Type B pancreatic cell (in vitro differentiated cells): ENCODE measurements around the gene PABPC3.

DNA sequence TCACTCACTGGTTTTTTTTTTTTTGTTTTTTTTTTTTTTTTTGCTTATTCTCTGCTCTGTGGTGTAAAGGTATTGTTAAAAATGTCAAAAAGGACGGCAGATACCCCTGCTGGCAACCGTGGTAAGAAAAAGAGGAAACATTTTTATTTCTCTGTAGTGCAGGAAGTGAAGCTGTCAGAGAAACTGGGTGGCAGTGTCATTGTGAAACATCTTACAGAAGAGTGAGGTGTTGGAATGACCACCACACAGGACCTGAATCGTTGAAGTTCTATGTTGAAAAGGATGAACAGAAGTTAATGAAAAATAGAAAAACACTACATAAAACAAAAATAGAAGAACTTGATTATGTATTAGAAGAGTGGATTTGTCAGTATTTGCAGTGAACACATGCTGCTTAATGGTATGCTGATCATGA, 346.4 kb downstream of the FGF9 start:
- PRO-cap: no peak

GRCh38 chr13:22745154-22745437, 435.7 kb upstream of the SGCG start:
- PRO-cap: no peak

- PRO-cap: no peak
Measured at GRCh38 chr13:22837929-22838335, 342.8 kb upstream of the SGCG start.

- PRO-cap: no peak
Measured at GRCh38 chr13:23339674-23340846, 93.4 kb downstream of the SACS start.

- PRO-cap: no peak
Measured at GRCh38 chr13:23546860-23547763, 23.1 kb upstream of the TNFRSF19 start.

- PRO-cap: no peak
Measured at GRCh38 chr13:23753250-23753898, 135.8 kb downstream of the MIPEP start.

- PRO-cap: no peak
Measured at GRCh38 chr13:24050140-24050593, 110.4 kb upstream of the SPATA13 start.

DNA sequence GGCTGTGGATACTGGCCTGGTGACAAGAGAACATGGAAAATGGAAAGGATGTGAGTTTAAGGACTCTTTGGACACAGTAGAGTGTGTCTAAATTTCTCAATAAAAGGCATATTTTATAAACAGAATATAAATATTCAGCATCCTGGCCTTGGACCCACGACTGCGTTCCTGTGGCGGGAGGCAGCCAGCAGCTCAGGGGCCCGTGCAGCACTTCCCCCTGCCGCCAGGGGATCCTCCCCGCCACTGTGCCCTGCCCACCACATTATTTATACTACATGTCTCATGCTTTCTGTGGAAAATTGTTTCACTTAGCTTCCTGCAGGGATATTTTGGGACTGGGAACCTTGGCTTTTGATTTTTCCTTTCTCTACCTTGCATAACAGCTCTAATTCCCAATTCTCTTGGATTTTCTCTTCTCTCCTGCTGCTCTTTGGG, 107.9 kb upstream of the SPATA13 start:
- PRO-cap: no peak

- PRO-cap: no peak
Measured at GRCh38 chr13:24161027-24161972, 780 bp downstream of the SPATA13 start.

DNA sequence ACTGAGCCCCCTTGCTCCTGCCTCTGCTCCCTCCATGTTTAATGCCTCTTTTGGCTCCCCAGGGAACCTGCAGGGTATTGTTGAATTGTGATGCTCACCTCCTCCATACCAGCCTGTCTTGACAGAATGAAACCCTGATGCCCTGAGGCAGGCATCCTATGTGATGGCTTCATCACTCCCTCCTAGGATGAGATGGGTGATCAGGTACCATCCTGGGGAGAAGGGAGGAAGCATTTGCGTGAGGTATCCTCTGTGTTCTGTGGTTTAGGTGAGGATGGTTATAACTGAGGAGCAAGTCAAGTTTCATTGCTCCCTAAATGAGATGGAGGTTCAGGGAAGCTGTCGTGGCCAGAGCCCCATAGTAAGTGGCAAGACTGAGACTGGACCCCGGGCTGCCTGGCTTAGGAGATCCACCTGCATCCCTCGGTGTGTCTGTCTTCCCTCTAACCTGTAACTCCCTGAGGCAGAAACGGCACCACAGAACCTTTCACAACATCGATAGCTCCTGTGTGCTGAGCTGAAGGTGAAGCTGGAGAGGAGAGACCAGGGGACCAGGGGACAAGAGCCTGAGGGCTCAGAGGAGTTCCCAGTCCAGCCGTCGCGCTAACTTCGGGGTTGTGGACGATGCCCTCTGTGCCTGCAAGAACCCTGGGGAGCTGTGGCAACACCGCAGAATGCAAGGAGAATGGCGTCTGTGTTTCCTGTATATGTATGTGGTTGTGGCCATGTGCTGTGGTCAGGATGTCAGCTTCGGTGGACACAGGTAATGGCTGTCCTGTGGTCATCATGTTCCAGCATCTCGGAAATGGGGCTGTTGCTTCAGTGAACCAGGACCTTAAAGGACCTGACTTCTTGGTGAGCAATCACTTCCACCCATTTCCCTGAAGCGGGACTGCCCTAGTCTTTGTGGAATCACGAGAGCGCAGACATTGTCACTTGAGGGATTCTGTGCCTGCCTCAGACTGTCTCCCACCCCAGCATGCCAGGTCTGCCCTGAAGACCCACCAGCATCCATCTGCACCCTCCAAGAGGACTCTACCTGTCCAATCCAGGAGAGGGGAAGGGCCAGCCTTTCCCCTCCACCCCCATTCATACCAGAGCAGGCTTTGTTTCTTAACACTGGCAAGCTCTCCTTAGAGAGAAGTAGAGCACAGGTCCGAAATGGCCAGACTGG, 4.2 kb downstream of the SPATA13 start:
- PRO-cap: no peak

DNA sequence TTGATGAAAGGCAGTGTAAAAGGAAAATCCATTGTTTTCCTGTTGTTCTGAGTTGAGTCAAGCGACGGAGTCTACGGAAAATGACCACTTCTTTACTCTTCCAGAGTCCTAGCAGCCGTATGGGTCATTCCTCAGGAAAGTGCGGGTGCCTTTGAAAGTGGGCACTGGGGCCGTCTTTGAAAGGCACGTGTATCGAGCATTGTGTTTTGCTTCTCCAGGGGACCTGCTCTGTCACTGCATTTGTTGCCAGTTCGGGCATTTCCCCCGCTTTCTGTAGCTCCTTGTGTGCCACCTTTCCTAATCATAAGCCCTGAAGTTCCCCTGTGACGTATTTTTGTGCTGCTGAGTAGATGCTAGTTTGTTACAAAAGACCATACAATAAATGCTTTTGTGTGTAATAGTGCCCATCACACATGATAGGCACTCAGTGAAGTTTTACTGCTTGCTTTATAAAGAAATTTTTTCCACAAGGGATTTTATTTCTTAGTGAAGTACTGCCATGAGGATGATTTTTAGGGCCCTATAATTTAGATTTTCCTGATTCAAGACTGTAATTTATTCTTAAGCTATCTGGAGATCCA, 24.4 kb downstream of the SPATA13 start:
- PRO-cap: no peak

GRCh38 chr13:24212334-24213199, 52.0 kb downstream of the SPATA13 start:
- PRO-cap: no peak

DNA sequence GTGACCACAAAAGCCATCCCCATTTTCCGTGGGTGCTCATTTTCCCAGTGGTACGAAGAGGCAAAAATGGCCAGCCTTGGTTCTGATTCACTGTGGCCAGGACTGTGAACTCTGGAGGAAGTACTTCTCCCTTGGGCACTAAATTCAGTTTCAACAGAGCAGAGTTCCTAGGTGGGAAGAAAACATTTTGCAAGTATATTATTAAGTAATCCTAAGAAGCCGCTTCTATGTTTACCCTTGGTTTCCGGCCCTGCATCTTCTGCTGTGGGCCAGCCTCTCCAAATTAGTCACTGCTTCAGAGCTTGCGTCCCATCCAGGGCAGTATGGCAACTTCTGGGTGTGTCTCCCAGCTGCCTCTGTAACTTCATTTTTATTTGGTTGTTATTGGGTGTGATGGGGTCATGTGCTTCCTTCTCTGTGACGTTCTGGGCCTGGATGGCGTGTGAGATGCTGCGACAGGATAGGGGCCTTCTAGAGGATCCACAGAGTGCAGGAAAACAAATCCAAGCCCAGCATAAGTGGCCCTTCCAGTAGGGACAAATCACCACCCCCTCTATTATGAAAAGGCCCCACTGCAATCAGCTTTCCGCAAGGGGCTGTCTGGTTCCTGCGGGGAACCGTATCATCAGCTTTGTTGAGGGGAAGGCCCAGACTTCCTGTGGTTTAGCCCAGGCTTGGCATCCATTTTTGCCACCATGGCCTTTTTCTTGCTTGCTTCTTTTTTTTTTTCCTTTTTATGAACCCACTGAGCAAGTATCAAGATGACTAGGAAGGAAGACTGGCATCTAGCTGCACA, 55.1 kb upstream of the C1QTNF9 start:
- PRO-cap: no peak

GRCh38 chr13:24506156-24506670, 6.4 kb downstream of the PARP4 start:
- PRO-cap: no peak

DNA sequence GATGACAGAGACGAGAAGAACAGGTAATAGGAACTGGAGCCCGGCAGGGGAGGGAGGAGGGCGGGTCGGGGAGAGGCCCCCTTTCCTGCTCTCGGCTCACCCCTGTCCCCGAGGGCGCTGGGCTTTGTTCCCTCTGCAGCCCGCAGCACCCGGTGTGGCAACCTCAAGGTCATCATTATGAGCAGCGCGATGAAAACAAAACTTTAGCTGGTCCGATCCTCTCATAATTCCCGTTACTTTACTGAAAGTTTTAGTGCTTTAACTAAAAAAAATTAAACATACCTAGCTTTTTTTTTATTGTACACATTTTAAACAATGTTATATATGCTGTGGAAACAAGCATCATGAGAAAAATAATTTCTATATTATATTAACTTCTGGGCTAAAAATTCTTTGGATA, 29.6 kb upstream of the PARP4 start:
- PRO-cap: no peak

DNA sequence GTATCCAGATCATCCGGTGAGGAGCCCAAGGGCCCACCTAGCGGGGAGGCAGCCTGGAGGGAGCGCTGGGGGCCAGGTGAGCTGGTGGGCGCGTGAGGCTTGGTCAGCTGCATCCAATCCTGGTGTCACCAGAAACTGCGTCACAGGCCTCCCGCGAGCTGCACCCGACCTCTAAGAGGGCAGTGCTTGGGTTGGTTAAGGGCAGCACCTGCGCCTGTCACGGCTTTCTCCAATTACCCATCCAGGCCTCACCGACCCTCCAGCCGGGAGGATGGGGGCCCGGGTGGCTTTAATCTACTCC, 299 bp downstream of the RNF17 start:
- PRO-cap: no peak

GRCh38 chr13:24931587-24932202, 9.0 kb upstream of the CENPJ start:
- PRO-cap: no peak

DNA sequence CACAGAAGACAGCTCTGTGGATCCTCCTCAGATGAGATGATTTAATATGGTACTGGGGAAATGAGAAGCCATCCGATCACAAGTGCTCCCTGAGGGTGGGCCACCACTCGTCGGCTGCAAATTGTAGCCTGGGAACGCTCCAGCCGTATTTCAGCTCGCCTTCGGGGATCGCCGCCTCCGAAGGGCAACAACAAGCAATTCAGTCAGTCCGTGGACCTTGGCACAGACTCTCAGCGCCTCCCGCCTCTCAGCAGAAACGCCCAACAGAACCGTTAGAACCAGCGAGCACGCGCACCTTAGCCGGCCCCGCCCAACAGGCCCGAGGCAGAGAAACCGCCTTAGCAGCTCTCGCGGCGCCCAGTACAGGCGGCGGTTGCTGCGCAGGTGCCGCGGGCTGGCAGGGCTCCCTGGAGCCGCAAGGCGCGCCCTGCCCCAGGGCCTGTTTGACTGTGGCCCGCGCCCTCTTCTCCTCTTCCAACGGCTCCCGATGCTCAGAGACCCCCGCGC, 78.1 kb upstream of the PABPC3 start:
- PRO-cap: no peak

- PRO-cap: no peak
Measured at GRCh38 chr13:25095907-25096260, at the start of gene PABPC3. Gene PABPC3, plus strand, starts transcription at chr13:25096136.

GRCh38 chr13:25282364-25283519, 4.5 kb downstream of the MTMR6 start:
- PRO-cap: no peak